Mesangial cell (primary cell): ENCODE results near the gene ZFP36.

DNA sequence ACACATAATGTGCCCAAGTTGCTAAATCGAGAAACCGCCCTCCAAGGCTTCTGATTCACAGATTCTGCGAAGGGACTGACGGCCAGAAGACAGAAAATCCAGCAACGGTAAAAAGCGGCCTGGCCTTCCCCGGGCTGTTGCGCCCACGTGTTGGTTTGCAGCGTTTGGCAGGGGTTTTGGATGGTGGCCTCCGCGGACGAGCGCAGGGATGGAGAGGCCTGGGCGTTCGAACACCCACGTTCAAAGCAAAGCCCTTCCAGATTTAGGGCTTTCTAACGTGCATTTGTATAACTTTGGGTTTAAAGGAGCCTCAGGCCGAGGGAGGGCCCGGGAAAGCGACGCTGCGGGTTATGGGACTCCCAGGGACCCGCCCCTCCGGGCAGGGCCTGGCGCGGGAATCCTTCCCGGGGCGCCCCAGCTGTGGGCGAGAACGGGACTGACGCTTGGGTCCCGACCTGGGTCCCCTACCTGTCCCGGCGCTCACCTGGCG is 395 bp downstream of the FBXO17 start:
- RAMPAGE, long total RNA, result no peak

DNA sequence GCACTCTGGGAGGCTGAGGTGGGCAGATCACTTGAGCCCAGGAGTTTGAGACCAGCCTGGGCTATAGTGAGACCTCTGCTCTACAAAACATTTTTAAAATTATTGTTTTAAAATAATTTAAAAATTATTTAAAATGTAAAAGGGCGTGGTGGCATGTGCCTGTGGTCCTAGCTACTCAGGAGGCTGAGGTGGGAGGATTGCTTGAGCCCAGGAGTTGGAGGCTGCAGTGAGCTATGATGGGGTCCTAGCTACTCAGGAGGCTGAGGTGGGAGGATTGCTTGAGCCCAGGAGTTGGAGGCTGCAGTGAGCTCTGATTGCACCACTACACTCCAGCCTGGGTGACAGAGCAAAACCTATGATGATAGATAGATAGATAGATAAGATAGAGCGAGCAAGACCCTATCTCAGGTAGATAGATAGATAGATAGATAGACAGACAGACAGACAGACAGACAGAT is 18.1 kb downstream of the PAK4 start:
- RAMPAGE, long total RNA, result no peak

DNA sequence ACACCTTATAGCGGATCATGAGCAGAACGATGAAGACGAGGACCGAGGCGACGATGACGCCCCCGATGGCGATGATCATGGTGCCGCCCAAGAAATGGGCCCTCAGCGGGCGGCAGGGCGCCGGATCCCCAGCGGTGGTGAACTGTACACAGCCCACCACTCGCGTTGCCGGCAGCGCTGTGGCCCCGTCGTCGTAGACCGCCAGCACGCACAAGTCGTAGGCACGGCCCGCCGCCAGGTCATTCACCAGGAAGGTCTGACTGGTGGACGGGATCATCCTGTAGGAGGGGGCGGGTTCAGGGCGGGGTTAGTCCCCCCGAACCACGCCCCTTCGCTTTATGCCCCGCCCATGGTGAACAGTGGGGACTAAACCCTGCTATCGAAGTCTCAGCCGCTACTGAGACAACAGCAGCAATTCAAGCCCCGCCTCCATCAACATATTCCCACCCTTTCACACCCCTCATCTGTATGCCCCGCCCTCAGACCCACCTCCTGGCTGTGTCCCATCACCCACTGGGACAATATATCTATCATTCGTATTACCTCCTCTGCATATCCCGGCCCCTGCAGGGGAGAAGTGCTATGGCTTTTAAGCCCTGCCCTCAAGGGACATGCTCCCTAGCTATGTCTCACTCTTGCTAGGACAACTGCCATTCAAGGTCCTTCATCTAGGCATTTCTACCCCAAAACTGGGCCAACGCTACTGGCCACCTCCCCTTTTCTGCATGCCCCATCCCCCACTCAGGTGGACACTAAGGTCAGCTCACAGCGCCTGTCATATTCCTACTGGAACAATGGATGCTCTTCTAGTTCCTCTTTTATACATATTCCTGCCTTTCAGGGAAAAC is 12.2 kb downstream of the LRFN1 start:
- RAMPAGE, long total RNA, result no peak

DNA sequence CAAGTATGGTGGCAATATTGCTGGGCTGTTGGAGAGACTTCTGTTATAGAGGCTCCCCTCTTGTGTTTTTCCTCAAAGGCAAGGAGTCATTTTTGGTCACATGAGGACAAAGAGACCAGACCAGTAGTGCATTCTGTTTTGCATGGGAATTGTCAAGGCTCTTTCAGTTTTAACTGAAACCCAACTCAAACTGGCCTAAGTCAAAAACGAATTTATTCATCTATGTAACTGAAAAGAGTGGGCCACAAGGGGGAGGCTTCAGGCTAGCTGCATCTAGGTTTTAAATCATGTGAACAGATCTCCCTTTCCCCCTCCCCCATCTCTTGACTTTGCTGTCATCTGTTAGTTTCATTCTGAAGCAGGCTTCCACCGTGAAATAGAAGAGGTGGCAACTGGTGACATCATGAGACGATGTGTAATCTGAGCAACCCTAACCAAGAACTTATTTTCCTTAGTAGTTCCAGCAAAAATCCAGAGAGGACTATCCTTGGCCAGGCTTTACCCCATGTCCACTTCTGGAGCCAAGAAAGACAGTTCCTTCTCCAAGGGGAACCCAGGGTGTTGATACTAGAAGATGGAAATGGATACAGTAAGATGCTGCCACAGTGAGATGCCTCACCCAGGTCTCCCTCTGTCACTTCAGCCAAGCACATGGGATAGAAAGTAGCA is 9.3 kb downstream of the SAMD4B start:
- RAMPAGE, long total RNA, result no peak

GRCh38 chr19:39406028-39406964 is at the start of gene ZFP36:
ZFP36 (plus strand) TSS chr19:39406847.
- RAMPAGE, long total RNA, result start-site peak on the plus strand at chr19:39406847-39406852, 243 reads

- RAMPAGE, long total RNA, result no peak
Measured at GRCh38 chr19:39432914-39433837, 2.6 kb downstream of the RPS16 start.

DNA sequence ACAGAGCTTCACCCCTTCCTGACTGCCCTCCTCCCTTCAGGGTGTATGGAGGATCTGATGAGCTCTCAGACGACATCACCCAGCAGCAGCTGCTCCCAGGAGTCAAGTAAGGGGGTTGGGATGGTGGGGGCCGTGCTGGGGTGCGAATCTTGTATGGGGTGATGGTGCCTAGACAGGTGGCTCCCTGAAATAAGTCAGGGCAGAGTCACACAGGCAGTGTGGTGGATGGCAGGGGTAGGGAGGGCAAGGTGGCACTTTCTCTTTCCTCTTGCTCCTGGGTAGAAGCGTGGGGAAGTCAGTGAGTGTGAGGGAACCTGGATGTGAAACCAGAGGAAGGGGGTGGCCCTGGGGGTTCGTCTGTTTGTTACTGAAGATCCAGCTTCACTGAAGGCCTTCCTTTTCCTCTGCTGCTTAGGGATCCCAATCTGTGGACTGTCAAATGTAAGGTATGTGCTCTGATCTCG is 13.8 kb downstream of the SUPT5H start:
- RAMPAGE, long total RNA, result no peak

- RAMPAGE, long total RNA, result no peak
Measured at GRCh38 chr19:39679091-39679795, 23.5 kb downstream of the LGALS16 start.

GRCh38 chr19:39704622-39704783 is 222 bp downstream of the LGALS14 start:
- RAMPAGE, long total RNA, result no peak

DNA sequence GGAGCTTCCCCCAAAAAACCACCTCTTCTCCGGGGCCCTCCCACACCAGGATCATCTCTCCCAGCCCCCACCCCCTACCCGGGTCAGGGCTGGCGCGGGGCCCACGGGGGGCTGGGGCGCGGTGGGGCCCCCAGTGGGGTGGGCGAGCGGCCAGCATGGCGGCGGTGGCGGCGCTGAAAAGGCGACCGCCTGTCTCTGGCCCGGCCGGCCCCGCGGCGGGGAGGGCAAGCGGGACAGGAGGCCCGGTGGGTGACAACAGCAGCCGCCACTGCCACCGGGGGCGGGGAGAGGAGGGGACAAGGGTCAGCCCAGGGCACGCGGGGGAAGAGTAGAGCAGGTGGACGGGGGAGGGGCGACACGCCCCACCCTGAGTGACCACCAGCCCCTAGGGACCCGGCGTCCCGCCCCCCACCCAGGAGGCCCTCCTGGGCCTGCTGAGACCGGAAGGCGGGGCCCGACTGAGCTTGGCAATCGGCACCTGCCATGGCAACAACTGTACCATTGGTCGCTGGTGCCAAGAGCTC is 711 bp downstream of the DYRK1B start:
- RAMPAGE, long total RNA, result no peak

- RAMPAGE, long total RNA, result no peak
Measured at GRCh38 chr19:39934760-39935438, 36.1 kb upstream of the PSMC4 start.

- RAMPAGE, long total RNA, result start-site peak on the minus strand at chr19:39943740-39943745, 183 reads
Measured at GRCh38 chr19:39943649-39943990, 27.3 kb upstream of the PSMC4 start.

DNA sequence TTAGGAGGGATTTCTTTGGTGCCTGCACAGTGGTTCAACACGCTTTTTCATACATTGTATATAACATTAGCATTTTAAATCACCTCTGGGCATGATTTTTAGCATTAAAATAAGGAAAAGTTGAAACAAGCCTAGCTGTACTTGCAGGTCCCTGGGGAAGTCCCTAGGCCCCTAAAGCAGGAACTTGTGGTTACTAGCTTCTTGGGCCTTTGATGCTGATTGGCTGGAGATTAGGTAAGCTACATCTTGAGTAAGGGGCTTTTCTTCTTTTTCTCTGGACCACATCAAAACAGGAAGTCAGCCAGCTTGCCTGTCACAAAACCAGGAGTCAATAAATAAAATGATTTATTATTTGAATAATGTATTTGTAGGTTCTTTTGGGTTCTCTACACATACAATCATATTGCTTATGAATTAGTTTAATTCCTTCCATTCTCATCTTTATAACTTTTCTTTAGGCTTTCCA is 17.5 kb upstream of the PSMC4 start:
- RAMPAGE, long total RNA, result no peak

DNA sequence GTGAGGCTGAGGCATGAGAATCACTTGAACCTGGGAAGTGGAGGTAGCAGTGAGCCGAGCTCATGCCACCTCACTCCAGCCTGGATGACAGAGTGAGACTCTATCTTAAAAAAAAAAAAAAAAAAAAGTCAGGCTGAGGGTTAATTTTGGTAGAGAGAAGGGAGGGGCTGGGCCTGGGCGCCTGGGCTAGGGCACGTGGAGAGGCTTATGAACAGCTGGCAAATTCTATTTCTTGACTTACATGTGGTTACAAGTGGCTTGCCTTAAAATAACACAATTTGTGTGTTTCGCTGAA is 47.6 kb upstream of the MAP3K10 start:
- RAMPAGE, long total RNA, result no peak

GRCh38 chr19:40204923-40206170 is 12.8 kb downstream of the TTC9B start:
- RAMPAGE, long total RNA, result no peak

GRCh38 chr19:40212693-40213067 is 5.5 kb downstream of the TTC9B start:
- RAMPAGE, long total RNA, result no peak

- RAMPAGE, long total RNA, result no peak
Measured at GRCh38 chr19:40224332-40224679, 2.2 kb downstream of the CCNP start.

DNA sequence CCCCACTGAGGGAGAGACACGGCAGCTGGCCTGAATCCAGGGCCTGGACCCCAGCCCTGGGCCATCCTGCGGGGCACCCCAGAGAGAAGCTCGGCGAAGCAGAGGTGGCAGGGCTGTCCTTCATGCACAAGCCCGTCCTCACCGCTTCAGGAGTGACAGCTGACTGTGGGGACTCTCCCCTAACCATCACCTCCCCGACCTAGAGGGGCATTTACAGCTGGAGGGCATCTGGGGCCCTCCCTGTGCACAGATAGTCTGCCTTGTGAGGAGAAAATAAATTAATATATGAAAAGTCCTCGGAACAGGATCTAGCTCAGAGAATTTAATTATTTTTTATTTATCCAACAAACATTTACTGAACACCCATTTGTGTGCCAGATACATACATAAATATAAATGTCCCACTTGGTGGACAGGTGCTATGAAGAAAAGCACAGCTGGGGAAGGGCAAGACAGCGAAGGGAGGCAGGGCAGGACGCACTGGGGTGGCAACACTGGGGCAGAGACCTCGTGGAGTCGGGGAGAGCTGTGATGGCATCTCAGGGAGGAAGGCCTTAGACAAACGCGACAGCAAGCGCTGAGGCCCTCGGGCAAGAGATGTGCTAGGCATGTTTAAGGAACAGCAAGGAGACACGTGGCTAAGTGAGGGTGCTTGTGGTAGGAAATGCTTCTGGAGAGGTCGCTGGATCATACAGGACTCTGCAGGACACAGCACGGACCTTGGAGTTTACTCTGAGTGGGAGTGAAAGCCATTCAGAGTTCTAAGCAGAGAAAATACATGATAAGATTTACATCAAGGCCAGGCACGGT is 23.1 kb upstream of the CCNP start:
- RAMPAGE, long total RNA, result no peak

DNA sequence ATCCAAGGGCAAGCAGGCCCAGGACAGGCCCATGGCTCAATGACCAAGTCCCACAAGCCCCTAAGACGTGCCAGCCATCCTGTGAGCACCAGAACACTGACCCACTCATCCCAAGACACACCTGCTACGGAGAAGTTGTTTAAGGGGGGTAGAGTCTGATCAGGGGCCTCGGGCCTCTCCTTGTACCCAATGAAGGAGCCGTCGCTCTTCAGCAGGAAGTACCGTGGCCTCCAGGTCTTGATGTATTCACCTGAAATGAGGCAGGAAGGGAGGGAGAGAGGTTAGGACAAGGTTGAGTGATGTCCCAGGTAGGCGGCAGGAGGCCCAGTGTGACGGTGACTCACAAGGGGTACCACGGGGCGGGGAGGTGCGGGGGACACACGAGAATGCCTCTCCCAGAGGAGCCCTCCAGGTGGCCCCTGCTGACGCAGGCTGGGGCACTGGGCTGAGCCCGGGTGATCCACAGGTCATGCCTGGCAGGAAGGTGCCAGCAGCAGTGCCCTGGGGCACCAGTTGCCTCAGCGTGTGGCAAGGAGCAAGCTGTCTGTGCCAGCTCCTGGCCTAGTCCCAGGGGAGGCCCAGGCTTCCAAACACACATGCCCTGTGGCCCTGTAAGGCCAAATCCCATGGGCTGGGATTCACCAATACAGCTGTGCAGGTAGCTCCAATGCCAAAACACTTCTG is 28.2 kb downstream of the AKT2 start:
- RAMPAGE, long total RNA, result no peak

DNA sequence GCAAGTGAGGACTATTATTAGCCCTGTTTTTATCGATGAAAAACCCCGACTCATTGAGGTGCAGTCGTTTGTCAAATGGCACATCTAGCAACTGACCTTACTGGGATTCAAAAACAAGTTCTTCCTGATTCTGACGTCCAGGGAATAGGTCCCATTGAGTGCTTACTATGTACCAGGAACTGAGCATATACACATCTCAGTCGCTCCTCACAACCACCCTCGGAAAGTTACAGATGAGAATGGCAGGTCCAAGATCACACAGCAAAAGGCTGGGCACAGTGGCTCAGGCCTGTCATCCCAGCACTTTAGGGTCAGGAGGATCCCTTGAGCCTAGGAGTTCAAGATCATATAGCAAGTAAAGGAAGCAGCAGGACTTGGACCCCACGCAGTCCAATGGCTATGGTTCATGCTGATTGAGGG is 3.6 kb downstream of the C19orf47 start:
- RAMPAGE, long total RNA, result no peak